Aorta (tissue), 1 donor: ENCODE measurements around a stretch of chr3.

- PRO-cap = no peak
These were observed 5.5 kb downstream of the FRMD4B start for GRCh38 chr3:69380454-69380699.

DNA sequence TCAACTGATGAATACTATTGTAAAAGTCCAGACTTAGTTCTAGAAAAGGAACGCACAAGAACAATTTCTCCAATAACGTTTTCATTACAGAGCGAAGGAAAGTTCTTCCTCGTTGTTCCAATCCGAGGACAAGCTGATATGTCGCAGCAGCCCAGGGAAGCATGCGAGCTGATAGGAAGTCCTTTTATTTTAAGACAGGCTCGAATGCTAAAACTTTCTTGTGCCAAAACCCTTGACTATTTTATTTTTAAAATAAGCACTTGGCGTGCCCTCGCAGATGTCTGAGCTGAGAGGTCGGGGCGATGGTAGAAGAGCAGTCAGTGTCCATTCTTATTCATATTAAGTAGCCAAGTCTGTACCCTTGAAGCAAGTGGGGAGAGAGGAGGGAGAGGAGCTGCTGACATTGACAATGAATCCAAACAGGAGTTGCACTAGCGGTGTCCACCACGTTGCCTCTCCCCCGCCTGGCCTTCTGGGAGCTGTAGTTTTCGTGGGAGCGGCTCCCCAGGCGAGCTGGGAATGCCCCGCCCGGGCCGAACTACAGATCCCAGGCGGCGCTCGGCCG, 338 bp upstream of the MITF start:
- PRO-cap = bidirectional peak, plus-strand start outside the sequence, minus-strand start at position 405 of the sequence

GRCh38 chr3:69929873-69930512, 190.7 kb downstream of the MITF start:
- PRO-cap = no peak

DNA sequence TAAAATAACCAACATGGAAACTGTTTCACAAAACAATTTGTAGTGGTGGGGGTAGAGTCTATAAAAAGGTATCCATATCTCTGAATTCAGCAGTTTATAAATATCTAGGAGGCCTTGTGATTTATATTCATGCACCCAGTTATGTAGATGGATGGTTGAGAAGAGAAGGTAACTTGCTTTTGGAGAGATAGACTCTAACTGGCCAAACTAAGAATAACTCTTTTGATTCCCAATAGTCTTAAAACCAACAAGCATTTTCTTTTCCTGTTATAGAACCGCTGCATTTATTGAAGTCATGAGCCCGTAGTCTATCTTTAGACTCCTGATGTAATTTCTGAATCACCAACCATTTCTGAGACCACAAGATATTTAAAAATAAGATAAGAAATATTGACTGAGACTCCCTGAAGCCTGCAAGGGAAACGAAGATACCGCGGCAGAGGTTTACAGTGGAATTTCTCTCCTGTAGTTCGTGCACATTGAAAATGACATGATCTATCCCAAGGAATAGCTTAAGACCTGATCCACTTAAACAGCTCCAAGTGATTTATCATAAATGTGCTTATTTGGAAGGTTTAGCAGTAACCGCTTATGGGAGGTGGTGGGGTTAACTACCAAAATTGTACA, 244.4 kb downstream of the MDFIC2 start:
- PRO-cap = no peak

- PRO-cap = no peak
These were observed 599.2 kb downstream of the FOXP1 start for GRCh38 chr3:70984161-70984980.

DNA sequence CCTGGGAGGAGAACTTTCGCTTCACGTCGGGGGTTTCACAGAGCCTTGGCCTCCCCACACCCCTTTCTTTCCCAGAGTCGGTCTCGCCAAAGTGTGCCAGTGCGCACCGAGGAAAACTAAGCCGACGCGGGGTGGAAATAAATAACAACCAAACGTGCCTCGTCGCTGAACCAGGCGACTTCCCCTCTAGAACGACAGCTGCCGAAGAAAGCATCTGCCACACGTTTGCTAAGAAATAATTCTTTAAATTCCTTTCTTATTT, 518.1 kb downstream of the FOXP1 start:
- PRO-cap = no peak

DNA sequence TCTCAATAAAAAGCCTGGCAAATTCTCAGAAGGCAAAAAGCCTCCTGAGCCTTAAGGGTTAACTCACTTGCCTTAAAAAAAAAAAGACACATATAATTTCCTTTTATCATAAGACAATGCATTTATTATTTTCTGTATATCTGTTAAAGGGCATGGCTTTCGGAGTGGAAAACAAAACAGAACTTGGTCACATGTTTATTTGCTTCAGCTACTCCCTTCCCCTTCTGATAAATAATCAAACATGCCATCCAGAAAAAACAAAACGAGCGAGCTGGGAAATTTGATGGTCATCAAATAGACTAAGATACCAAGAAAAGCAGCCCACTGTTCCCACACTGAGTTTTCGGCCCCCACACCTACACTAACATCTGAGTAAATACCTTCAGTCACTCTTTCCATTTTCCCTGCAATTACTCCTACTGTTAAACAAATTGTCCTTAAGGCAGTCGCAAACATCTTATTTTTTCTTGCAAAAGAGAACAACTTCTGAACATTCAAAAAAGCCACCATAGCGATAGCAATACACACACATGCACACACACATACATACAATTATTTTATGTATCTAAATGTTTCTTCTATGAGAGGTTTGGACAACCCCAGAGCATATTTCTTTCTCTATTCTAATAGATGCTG, 454.6 kb downstream of the FOXP1 start:
- PRO-cap = no peak

- PRO-cap = no peak
These were observed 367.1 kb downstream of the FOXP1 start for GRCh38 chr3:71216283-71216952.

DNA sequence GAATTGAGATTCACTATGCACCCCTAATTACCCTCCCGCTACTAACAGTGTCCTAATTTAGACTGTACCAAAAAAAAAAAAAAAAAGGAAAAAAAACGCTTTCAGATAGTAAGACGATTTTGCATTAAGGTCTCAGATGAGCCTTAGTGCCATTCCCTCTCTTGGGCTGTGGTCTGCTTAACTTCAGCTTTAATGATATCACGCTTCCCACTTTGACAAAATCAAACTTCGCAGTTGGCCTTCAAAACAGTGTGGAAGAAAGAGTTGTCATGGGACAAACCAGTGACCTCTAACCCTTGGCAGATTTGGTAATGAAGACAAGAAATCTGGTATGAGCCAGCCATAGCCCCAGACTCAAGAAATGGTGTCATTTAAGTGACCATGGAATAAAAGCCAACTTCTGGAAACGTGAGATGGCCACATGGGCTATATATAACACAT, 262.5 kb downstream of the FOXP1 start:
- PRO-cap = no peak

DNA sequence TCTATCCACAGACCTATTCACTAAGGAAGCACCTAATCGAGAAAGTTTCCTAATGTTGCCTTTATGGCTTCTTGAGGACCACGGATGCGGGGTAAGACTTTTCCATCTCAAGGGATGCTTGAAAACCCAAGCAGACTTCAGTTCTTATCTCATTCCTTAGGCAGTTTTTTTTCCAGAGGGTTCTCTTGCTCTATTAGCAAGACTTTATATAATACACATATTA, 237.1 kb downstream of the FOXP1 start:
- PRO-cap = no peak

DNA sequence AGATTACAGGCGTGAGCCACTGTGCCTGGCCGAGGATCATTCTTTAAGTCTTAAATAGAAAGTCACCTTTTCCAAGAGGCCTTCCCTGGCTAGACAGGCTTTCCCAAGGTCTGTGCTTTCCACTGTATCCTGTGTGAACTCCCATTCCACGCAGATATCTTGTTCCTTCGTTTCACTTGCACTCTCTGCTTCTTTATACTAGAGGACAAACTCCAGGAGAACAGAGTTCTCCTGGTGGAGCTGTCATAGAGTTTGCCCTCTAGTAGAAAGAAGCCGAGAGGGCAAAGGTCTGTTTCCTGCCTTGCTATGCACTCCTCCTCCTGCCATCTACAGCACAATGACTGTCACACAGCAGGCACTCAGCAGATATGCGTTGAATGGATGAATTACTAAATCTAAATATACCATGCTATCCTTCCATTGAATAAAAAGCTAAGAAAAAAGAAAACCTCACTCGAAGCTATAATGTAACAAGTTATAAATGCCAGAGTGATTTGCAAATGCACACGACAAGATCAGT, 211.2 kb downstream of the FOXP1 start:
- PRO-cap = no peak

DNA sequence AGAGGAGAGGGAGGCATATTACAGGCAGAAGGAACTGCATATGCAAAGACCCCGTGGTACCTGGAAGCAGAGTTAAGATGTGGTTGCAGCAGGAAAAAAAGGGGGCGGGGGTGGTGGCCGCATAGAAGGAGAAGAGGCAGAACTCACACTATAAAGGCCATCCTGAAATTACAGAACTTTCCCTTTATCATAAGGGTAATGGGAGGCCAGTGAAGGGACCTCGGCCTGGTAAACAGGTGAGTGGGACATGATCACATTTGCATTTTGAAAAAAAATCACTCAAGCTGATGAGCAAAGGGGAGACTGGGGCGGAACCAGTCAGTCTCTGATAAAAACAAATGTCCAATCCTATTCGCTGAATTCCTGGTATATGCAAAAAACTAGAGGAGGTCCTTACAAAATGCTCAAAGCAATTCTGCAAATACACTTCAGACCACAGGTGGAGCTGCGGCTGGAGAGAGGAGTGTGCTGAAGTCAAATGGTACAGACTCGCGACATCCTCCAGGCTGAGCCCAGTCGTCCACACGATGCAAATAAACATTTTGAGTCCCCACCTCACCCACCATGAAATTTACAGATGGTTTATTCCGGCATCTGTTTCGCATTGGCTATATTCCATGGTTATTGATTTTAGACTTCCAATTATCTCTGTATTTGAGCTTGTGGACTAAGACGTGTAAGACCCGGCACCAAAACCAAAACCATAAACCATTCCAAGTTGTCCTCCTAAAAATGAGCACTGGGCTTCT, 166.7 kb downstream of the FOXP1 start:
- PRO-cap = no peak

DNA sequence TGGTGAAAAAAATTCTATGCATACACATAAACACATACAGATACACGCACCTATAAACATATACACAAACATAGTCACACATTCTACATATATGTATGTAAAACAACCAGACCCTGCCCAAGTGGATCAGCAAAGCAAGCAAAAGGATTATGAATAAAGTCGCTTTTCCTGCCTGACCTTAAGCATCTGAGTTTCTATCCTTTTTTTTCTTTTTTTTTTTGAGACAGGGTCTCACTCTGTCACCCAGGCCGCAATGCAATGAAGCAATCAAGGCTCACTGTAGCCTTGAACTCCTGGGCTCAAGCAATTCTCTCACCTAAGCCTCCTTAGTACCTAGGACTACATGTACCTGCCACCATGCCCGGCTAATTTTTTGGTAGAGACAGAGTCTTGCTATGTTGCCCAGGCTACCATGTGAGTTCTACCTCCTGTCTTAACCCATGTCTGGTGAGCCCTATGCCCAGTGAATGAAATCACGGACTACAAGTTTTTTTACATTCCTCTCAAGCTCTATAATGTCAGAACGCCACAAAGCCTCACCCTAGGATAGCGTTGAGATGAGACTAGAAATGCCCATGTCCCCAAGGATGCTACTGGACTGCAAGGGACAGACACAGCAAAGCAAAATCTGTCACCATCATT, 162.9 kb downstream of the FOXP1 start:
- PRO-cap = no peak

DNA sequence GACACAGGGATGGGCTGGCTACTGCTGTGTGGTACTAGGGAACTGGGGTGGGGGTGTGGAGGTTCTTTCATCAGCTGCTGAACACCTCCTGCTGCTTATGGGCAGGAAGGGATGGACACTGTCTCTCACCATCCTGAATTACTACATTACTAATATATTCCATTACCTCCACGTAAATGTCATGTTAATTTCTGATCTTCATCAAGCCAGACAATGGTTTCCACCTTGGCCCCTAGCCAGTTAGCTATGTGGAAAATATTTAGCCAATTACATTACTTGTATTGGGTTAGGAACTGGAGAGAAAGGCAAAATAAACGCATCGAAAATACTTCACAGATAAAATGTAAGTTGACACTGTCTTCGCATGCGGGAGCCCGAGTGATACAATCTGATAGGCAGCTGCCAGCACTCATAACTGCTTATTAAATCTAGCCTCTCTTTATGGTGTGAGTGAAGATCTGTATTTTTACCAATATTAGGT, 95.1 kb downstream of the FOXP1 start:
- PRO-cap = no peak

DNA sequence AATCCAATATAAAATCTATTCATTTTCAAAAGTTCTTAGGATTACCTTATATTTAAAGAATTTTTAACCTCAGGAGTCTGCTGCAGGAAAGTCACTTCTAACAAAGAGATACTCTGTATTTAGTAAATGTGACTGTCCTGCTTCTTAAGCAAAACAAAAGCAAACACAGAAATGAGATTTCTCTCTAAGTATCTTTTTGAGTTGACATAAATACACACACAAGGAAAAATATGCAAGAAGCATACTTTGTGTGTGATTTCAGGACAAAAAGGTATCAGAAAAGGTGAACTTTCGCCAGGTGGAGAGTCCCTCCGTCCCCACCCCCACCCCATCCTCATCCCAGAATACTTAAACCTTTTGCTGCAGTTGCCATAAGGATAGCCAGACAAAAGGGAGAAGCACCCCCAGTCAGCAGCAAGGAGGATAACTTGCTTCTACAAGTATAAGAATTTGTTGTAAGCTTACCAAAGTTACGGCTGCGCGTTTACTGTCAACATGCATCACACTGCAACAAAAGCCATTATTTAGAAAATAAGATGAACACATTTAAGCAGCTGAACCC, 10.4 kb downstream of the FOXP1 start:
- PRO-cap = no peak

DNA sequence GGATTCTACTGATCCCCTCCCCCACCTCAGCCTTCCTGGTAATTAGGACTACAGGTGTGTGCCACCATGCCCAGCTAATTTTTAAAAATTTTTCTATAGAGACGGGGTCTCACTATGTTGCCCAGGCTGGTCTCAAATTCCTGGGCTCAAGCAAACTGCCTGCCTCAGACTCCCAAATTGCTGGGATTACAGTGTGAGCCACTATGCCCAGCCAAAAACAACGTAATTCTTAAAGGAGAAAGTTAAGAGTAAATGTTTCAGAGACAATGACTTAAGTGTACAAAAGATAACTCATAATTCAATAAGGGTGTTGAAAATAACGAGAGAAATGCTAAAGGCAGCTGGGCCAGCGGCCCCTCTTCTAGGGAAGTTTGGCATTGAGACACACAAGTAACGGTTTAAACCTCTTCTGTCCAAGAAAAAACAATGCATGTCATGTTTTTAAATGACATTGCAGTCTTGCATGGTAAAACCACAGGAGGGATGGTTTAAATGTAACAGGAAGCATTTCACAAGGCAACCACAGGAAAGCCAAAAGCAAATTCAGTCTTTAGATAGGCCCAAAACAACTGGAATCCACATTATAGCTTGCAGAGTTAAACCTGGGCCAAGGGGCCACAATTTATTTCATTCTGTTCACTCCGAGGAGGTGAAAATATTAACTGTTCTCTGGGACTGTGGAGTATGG, 5.1 kb downstream of the PROK2 start:
- PRO-cap = no peak

- PRO-cap = no peak
These were observed 293.6 kb upstream of the PROK2 start for GRCh38 chr3:72078320-72079246.

- PRO-cap = no peak
These were observed 368.7 kb upstream of the PROK2 start for GRCh38 chr3:72153580-72154017.

- PRO-cap = no peak
These were observed 378.9 kb upstream of the PROK2 start for GRCh38 chr3:72163628-72164397.

- PRO-cap = no peak
These were observed 379.6 kb upstream of the PROK2 start for GRCh38 chr3:72164544-72164889.